Measurements from ENCODE around the genes PCBD1 and C10orf105.

DNA sequence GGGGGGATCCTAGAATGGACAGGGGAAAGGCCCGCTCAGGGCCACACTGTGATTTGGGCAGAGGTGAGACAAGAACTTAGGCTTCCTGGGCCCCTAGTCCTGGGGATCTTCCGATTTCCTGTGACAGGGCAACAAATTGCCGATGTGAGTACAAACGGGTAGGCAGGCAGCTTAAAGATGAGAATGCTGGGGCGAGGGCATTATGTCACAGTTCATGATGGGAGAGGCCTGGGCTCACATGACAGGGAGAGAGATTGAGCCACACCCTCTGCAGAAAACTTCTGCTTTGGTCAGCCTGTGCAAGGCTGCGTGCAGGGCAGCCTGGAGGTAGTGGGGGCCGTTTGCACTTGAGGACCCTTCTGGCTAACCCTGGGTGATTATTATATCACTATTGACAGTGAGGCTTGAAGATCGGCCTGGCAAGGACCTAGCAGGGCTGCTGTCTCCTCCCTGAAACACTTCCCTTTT, 5.2 kb downstream of the TBATA start:
- PRO-cap, 2 experiments, result no peak in any of the 2 experiments

DNA sequence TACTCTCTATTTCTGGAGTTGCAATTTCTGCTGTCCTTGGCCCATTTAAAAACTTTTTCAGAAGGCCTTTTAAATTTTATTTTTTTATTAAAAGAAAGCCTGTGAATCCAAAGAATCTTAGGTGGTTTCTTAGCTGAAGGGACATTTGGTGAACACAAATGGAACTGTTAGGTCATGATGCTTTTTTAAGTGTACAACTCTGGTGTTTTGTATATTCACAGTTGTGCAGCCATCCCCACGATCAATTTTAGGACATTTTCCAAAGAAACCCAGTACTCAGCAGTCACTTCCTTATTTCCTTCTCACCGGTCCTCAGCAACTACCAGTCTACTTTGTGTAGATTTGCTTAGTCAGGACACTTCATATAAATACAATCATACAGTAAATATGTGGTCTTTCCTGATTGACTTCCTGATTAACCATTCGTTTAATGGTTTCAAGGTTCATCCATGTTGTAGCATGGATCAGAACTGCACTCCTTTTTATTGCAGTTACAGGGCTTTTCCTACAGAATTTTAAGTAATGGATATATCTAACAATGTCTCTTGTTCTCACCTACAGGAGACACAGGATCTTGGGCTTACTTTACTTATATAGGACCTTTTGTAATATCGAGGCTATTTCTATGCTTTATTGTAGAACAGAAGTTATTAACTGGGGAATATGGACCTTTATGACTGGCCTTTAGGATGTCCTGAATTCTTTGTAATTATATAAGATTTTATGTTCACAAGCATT, 14.4 kb downstream of the SGPL1 start:
- PRO-cap, 2 experiments, result no peak in any of the 2 experiments

GRCh38 chr10:70887786-70888846, at the start of gene PCBD1:
Gene PCBD1, minus strand, starts transcription at chr10:70888565.
- PRO-cap, 2 experiments, result peak in 2 of 2 experiments; most common plus-strand start chr10:70888016 (in 2); most common minus-strand start chr10:70887879 (in 2)

- PRO-cap, 2 experiments, result no peak in any of the 2 experiments
Measured at GRCh38 chr10:71358370-71358758, 38.4 kb upstream of the CDH23 start.

GRCh38 chr10:71462333-71462782, 65.6 kb downstream of the CDH23 start:
- PRO-cap, 2 experiments, result no peak in any of the 2 experiments

DNA sequence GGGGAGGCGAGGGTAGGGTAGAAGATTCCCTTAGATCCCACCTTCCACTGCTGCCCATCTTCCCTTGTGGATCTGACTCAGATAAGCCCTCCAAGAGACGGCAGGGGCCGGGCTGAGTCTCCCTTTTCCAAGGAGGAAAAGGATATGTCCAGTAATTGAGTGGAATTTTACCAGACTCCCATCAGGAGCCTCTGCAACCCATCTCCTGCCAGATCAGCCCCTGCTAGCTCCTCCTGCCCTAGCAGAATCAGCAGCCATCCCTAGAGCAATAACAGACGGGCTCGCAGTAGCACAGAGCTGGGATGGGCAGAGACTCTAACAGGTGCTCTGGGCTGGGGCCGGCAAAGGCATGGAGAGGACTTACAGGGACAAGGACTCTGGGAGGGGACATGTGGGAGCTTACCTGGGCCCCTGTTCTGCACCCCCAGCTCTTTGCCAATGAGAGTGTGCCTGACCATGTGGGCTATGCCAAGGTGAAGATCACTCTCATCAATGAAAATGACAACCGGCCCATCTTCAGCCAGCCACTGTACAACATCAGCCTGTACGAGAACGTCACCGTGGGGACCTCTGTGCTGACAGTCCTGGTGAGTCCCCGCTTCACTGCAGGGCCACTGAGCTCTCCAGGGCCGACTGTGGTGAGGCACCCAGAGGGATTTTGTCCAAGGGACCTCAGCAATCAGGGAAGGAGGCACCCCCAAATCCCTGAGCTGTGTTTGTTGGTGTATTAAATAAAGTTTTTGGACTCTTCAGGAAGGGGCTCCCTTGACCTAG, 73.4 kb downstream of the C10orf105 start:
- PRO-cap, 2 experiments, result no peak in any of the 2 experiments

GRCh38 chr10:71657829-71658359, 61.7 kb downstream of the C10orf105 start:
- PRO-cap, 2 experiments, result no peak in any of the 2 experiments

DNA sequence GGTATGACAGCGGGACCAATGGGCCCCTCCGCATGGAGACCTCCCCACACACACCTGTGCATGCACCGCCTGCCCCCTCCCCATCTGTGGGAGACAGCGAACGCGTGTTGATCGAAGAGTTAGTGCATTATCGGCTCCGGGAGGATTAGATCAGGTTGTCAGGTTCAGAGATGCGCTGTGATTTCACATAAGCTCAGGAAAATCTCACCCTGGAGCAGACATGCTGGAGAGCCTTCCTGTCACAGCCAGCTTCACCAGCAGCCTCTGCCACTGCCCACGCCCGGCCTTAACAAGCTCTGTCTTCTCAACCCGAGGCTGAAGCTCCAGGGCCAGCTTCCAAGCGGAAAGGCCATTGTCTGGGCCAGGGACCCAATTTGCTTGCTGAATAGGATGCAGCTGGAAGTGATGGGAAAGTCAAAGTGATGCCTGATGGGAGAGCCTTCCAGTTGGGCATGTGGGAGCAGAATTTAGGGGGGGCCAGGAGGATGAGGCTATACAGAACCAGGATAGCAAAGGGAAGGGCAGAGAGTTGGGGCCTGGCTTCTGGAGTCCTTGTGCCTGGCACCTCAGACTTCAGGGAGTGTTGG, 36.3 kb downstream of the C10orf105 start:
- PRO-cap, 2 experiments, result no peak in any of the 2 experiments

DNA sequence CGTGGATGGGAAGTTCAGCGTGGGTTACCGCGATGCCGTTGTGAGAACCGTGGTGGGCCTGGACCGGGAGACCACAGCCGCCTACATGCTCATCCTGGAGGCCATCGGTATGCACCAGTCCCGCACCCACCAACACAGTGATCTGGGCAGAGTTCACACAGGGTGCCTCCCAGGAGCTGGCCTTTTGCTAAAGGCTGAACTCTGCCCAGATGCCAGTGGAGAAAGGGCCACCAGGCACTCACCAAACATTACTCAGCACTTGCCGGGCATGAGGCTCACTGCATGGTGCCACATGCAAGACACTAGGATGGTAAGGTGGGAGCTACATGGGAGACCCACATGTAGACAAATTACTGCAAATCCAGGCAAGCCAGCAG, 10.5 kb downstream of the C10orf105 start:
- PRO-cap, 2 experiments, result no peak in any of the 2 experiments

DNA sequence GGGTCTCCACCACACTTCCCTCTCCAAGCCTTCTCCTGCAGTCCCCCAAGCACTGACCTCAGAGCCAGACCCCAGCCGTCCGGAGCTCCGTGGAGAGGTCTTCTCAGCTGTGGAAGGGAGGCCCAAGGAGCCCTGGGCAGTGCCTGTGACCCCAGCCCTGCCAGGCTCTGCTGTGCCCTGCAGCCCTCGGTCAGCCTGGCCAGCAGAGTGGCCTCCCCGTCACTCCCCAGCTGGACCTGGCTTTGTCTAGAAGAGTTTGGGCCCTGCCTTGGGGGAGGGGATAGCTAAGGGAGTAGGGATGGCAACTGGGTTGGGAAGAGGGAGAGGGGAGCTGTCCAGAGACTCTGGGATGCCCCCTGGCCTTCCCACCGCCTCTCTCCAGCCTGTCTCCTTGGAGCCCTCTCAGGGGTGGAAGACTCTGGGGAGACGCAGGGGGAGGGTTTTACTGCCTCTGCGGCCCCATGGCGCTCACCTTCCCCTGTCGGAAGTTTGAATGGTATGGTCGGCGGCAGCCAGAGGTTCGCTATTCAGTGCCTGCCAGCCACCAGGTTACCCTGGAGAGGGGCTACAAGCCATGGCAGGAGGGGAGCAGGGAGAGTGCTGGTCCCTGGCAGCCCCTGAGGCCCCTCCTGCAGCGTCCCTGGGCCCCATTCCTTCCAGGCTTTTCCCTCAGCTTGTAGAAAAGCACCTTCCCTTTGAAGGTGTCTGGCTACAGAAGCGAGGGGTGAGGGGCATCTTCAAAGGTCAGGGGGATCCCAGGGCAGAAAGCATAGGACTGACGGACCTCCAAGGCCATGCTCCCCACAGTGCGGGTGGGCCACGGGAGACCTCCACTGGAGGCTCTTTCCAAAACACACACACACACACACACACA, at the start of gene C10orf105:
C10orf105 (minus strand) TSS at position 209 of the 874 bp plus-strand sequence.
- PRO-cap, 2 experiments, result no peak in any of the 2 experiments

GRCh38 chr10:71727714-71728874, 8.5 kb upstream of the C10orf105 start:
- PRO-cap, 2 experiments, result peak in 2 of 2 experiments; most common minus-strand start chr10:71727884 (in 2)

GRCh38 chr10:71806798-71807195, 33.5 kb upstream of the VSIR start:
- PRO-cap, 2 experiments, result no peak in any of the 2 experiments

GRCh38 chr10:71807488-71808617, 34.5 kb upstream of the VSIR start:
- PRO-cap, 2 experiments, result no peak in any of the 2 experiments

- PRO-cap, 2 experiments, result no peak in any of the 2 experiments
Measured at GRCh38 chr10:71816126-71817079, 34.6 kb downstream of the PSAP start.

DNA sequence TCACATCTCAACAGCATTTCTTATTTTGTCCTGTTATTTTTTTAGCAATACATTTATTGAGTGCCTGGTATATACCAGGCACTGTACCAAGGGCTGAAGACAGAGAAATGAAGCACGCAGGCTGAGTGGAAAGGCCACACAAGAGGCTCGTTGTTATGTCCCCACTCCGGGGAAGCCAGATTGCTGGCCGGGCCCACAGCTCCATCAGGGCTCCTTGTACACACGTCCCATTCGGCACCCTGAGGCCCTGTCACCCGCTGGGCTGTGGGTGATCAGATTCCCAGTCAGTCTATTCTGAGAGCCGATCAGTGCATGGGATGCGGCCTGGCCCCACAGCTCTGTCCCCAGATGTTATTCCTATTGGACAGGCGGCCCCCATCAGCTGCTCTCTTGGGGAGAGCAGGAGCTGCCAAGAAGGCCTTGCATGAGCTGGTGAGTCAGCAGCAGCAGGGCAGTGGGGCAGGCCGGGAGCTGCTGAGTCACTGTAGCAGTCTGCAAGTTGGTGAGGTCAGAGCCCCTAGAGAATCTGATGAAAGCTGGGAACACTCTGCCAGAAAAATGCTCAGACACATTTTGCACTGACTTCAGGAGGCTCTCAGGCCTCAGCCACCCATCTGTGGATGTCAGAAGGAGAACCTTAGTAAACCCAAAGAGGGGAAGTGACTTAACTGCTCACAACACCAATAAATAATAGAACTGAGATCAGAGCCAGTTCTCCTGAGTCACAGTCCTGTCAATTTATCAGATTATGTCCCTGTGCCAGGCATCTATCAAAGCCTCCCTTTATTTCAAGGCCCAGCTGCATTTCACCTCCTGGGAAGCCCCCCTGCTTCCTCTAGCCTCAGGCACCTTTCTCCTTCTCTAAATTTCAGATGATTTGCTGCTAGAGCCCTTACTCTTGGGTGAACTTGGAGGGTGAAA, 9.4 kb upstream of the PSAP start:
- PRO-cap, 2 experiments, result peak in 2 of 2 experiments; most common plus-strand start position 520 of the sequence (in 1); most common minus-strand start position 296 of the sequence (in 2)

DNA sequence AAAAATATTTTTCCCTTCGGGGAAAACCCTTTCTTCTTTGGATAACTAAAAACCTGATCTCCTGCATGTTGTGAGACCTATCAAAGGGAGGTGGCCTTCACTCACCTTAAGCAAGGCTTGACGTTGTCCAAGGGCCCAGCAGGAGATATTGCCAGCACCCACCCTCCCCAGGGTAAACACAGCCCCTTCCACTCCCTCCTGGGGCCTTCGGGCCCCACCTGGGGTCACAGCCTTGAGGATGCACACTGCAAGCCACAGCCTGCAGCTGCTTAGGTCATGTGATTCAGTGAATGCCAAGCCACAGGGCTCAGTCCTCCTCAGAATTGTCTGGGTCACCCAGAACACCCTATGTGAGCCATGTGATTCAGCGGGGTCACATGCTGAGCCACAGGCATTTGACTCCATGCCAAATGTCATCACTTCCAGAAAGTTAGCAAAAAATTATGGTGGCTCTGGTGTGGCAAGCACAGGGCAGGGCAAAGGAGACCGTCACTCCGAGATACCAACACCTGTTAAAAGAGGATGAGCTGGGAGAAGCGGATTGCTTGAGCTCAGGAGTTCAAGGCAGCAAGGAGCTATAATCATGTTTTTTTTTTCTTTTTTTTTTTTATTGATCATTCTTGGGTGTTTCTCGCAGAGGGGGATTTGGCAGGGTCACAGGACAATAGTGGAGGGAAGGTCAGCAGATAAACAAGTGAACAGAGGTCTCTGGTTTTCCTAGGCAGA, 17.2 kb upstream of the PSAP start:
- PRO-cap, 2 experiments, result no peak in any of the 2 experiments

- PRO-cap, 2 experiments, result no peak in any of the 2 experiments
Measured at GRCh38 chr10:71889905-71890787, 39.1 kb upstream of the PSAP start.

GRCh38 chr10:71970699-71972024, 7.0 kb downstream of the CHST3 start:
- PRO-cap, 2 experiments, result no peak in any of the 2 experiments

DNA sequence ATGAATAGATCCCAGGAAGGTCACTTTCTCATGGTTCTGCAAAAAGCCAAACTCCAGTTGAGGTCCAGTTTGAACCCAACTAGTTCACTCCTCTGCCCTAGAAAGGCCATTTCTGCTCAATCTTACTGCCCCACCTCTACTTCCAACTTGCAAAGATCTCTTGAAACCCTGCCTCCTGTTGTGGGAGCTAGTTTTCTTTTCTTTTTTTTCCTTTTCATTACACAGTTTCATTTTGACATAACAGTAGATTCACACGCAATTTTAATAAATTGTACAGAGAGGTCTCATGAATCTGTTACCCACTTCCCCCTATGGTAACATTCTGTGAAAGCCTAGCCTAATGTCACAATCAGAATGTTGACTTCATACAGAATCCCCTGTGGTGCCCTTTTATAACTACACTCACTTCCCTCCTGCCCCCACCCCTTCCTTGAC, 21.3 kb downstream of the CHST3 start:
- PRO-cap, 2 experiments, result no peak in any of the 2 experiments

DNA sequence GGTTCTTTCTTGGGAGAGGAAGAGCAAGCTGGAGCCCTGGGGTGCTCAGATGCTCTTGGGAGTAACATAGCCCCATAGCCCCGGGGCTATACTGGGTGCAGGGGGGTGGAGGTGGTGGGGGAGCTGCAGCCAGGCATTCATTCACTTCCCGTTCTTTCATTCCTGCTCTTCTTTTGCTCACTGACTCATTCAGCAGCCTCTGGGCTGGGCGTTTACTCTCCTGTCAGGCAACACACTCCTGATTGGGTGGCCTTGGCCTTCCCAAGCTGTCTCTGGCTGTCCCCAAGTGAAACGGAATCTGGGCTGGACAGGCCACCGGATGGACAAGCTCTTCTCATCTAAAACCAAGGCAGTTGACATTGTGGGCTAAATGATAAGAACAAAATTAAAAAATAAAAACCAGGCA, 34.6 kb downstream of the CHST3 start:
- PRO-cap, 2 experiments, result peak in 1 of 2 experiments; most common plus-strand start position 285 of the sequence (in 1); most common minus-strand start position 179 of the sequence (in 1)

All from Metastatic Liver Carcinoma in the Lung (tissue), 2 donors.